ENCODE measurements around a stretch of chr9.

GRCh38 chr9:4793981-4794232 lies 1.2 kb downstream of the RCL1 start:
- PRO-cap, result no peak

DNA sequence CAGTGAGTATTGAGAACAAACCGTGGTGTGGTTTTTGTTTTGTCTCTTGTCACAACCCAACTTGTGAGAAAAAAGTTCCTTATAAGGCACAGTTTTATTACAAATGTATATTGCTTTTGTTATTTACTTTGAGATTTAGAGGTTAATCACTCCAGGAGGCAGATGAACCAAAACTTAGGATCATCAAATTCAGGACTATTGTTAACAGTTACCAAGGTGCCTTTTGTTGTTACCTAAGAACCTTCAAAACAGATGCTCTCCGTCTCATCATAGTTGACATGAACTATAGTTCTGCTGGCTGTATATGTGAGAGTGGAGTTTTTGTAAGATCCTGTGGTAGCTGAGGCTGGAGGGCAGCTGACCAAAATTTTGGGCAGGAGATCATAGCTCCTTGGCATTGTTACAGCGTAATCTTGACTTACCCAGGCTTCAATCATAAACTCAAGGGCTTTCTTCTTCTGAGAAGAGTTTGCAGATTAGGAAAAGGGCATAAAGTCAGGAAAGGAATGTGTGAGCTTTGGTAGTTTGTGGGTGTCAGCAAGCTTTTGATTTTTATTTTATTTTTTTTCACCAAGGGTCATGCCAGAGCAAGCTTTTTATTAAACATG lies 34.4 kb downstream of the RCL1 start:
- PRO-cap, result no peak

- PRO-cap, result no peak
These were observed 36.2 kb downstream of the RCL1 start for GRCh38 chr9:4828691-4829676.

DNA sequence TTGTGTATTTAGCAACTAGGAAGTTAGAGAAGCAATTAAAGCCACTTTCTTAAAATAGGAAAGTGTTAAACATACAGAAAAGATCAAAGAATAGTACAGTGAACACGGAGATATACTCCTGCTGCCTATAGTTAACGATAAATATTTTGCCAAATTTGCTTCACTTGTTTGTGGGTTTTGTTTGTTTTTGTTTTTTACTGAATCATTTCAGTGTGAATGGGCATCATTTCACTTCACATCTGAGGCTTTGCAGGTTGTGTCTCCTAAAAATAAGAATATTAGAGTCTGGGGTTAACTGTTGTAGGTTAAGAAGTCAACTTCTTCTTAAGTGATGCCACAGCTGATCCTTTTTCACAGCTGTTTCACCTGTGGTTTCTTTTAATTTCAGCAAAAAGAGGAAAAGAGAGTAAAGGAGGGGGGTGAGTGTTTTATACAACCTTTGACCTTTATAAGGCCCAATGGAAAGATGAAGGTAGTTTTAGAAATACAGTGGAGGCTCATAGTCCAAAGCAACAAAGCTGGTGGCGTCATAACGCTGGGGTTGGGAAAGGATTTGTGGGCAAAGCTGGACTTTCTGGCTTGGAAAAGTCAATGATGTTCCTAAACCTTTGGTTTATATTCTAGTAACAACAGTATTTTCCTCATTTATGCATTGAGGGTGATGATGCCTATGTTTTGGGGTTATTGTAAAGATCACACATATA lies 49.4 kb downstream of the RCL1 start:
- PRO-cap, result no peak

- PRO-cap, result no peak
These were observed 12.9 kb downstream of the RLN1 start for GRCh38 chr9:5326821-5327207.

DNA sequence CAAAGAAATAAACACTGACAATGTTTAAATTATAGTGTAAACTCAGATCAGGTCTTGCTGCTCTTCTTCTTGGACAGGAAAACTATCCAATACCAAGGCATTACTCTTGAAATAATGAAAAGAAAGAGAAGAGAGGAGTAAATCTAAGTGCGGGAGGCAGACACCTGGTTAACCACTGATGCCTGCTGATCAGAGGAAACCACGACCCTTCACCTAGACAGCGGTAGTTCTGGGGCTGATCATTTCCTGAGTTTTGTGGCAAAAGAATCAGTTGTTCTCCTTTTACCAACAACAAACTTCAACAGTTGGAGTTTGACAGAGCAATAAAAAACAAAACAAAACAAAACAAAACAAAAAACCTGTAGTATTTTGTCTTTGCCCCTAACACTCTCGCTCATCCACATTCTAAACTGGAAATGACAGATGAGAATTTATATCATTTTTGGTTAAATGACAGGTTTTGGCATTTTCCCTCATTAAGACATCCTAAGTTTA lies 3.0 kb downstream of the RLN1 start:
- PRO-cap, result no peak

- PRO-cap, result no peak
These were observed 1.1 kb upstream of the PLGRKT start for GRCh38 chr9:5438754-5439309.

GRCh38 chr9:5488465-5489061 lies 21.8 kb upstream of the PDCD1LG2 start:
- PRO-cap, result no peak

- PRO-cap, result no peak
These were observed 47.8 kb downstream of the PDCD1LG2 start for GRCh38 chr9:5558048-5558671.

DNA sequence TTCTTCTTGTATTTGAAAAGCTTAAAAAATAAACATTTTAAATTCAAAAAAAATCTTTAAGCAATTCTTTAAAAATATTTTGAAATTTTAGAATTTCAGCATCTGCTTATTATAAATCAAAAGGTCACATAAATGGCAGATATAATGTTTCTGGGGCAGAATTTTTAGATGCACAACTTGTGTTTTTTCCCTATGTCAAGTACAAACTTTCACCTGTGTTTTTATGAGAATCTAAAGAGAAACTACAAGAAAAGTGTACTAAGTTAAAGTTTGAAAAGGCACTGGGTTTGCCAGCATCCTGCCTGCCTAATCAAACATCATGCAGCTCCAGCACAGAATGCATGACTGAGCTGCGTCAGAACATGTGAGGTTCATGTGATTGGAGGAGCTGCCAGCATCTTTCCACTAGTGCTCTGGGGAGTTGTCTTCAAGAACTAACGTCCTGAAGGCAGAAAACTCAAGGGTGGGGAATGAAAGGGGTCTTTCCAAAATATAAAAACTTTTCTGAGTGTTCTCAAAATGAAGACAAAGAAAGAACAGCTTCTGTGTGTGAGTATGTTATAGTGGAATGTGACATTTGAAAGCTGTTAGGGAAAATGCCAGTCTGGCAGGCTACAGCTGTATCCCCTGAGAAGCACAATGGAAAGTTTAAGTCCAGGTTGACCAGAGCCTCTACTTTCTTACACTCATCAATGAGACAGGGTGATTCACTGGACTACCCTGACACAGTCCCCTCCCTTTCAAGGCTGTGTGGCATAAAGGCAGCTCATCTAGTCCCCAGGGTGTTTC lies 46.0 kb upstream of the RIC1 start:
- PRO-cap, result no peak

- PRO-cap, result no peak
These were observed 1.7 kb upstream of the RIC1 start for GRCh38 chr9:5627130-5627701.

- PRO-cap, result no peak
These were observed 75.4 kb downstream of the ERMP1 start for GRCh38 chr9:5757345-5758092.

GRCh38 chr9:5773740-5774277 lies 59.1 kb downstream of the ERMP1 start:
- PRO-cap, result no peak

- PRO-cap, result no peak
These were observed 52.1 kb downstream of the ERMP1 start for GRCh38 chr9:5780609-5781346.

- PRO-cap, result no peak
These were observed 8.1 kb downstream of the MLANA start for GRCh38 chr9:5898780-5899167.

DNA sequence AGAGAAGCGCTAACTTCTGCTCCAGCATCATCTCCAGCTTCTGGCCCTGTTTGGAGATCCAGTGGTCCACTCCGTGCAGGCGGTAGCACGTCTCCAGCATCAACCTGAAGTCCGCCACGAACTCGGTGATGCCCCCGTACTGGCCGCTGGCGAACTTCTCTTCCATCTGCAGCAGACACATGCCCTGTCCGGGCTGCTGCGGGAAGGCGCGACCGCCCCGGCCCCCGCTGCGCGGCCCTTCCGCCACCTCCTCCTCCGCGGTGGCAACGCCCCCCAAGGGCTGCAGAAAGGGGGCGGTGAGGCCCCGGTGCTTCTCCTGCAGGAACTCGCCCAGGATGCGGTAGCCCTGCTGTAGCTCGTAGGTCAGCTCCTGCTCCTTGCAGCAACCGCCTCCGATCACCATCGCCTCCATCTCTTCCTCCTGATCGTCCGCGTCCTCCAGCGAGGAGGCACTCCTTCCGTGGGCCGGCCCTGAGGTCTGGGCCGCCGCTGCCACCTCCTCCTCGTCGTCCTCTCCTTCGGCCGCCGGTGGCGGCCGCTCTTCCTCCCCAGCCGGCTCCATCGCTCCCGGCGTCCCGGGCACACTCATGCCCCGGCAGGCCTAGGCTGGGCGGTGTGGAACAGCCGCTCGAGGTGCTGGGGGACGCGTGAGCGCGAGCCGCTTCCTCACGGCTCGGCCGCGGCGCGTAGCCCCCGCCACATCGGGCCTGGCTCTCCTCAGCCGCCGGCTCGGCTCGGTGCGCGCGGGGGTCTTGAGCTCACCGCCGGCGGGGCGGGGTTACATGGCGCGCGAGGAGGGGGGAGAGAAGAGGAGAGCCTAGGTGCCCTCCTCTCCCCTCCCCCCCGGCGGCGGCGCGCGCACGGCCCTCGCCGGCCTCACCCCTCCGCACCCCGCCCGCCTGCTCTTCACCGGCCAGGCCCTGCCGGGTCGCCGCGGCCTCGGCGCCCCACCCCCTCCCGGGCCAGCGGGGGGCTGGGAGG lies 793 bp downstream of the KIAA2026 start:
- PRO-cap, result unidirectional peak, plus-strand start at position 285 of the sequence; unidirectional peak, minus-strand start at position 726 of the sequence

- PRO-cap, result no peak
These were observed 14.2 kb upstream of the RANBP6 start for GRCh38 chr9:6029536-6030131.

DNA sequence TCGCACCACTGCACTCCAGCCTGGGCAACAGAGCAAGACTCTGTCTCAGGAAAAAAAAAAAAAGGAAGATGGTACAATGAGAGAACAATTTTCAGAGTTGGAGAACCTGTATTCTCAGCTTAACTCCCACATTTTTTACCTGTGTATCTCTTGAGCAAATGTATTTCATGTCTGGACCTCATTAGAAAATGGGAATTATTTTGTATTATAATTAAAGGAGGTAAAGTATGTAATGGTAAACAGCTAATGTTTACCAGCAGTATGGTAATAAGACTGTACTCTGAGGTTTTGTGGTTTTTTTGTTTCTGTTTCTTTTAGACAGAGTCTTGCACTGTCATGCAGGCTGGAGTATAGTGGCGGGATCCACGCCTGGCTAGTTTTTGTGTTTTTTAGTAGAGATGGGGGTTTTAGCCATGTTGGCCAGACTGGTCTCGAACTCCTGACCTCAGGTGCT lies 16.1 kb downstream of the UHRF2 start:
- PRO-cap, result no peak

GRCh38 chr9:6497858-6498609 lies 85.0 kb downstream of the UHRF2 start:
- PRO-cap, result no peak

DNA sequence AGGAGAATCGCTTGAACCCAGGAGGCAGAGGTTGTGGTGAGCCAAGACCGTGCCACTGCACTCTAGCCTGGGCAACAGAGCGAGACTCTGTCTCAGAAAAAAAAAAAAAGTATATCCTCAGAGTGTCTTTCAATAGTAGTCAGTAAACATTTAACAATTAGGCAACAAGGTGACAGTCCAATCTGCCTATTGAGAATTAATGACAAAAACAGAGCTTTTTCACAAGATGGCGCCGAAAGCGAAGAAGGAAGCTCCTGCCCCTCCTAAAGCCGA lies 6.7 kb downstream of the GLDC start:
- PRO-cap, result no peak

All from cardiac septum (tissue), 1 donor.